Smooth muscle cell (in vitro differentiated cells): ENCODE results near the genes KCNN3, DCST1 and SLC50A1.

DNA sequence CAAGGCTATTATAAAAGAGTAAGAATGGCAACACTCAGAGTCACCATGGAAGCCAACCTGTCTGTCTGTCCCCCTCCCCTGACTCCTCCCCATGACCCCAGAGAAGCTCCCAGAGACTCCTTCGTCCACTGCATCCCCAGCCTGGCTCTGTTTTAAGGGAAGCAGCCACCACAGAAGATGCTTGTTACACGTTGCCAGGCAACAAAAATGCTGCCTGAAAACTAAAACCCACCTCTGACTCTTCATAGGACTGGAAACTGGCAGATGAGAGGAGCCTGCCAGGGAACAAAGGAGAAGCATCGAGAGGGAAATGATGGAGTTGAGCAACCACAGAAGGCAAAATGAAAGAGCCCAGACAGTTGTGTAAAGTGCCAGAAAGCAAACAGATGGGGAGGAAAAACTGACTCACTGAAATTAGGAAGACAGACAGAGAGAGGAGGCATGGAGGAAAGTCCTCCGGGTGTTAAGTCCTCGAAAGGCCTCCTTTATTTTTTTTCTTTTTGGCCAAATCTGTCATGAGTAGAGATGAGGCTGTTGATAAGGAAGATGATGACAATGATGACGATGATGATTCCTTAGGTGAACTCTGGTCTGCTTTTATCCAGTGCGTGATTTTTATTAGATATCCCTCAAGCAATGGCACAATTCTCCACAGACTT lies 118.3 kb downstream of the KCNN3 start:
- RAMPAGE, long total RNA = no peak

DNA sequence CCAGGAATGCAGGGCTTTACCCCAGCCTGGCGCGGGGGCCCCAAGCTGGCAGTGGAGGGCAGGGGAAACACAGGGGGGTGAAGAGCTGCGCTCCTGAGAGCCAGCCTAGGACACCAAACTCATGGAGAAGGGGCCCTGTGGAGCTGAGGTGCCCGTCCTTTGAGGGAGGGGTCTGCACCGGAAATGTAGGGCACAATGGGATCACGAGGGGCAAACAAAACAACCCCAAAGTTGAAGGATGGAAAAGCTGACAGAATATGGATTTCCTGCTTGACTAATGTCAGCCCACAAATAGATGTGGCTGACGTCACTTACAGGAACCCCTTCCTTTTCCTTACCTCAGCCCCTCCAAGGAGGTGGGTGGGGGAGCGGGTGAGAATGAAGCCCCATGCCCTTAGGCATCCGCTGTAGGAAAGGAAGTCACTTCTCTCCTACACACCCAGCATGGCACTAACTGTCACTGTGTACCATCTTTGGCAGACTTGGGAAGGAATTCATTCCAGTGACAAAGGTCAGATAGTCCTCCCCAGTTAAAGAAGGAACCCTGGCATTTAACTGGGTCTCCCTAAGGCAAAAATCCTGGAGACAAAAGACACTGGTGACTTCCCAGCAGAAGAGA lies 110.8 kb downstream of the KCNN3 start:
- RAMPAGE, long total RNA = no peak

DNA sequence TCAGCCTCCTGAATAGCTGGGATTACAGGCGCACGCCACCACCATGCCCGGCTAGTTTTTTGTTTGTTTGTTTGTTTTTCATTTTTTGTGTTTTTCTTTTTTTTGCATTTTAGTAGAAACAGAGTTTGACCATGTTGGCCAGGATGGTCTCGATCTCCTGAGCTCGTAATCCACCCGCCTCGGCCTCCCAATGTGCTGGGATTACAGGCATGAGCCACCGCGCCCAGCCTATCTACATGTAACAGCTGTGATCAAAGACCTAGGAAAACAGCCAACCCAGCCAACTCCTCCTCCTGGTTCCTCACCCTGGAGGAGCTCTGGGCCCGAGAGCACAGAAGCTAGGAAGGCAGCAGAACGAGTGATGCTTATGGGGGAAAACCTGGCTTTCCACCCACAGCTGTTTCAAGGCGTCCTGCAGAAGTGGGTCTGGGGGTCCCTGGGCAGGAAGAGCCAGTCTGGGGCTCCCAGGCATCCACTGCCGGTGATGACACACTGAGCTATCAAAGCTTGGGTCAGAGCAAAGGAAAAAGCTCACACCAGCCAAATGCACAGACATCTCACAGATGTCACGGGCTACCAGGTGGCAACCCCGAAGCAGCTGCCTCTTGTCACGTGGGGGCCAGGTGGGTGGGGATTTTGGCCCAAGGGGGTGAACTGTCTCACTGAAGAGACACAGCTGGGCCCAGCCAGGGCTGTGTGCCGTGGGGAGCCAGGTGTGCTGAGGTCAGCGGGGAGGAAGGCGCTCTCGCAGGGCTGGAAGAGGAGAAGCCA lies 32.7 kb downstream of the KCNN3 start:
- RAMPAGE, long total RNA = no peak

GRCh38 chr1:154869765-154870690 lies at the start of gene KCNN3:
KCNN3 (minus strand) TSS chr1:154870281.
- RAMPAGE, long total RNA = no peak

- RAMPAGE, long total RNA = no peak
Measured at GRCh38 chr1:154896676-154897597, 26.9 kb upstream of the KCNN3 start.

DNA sequence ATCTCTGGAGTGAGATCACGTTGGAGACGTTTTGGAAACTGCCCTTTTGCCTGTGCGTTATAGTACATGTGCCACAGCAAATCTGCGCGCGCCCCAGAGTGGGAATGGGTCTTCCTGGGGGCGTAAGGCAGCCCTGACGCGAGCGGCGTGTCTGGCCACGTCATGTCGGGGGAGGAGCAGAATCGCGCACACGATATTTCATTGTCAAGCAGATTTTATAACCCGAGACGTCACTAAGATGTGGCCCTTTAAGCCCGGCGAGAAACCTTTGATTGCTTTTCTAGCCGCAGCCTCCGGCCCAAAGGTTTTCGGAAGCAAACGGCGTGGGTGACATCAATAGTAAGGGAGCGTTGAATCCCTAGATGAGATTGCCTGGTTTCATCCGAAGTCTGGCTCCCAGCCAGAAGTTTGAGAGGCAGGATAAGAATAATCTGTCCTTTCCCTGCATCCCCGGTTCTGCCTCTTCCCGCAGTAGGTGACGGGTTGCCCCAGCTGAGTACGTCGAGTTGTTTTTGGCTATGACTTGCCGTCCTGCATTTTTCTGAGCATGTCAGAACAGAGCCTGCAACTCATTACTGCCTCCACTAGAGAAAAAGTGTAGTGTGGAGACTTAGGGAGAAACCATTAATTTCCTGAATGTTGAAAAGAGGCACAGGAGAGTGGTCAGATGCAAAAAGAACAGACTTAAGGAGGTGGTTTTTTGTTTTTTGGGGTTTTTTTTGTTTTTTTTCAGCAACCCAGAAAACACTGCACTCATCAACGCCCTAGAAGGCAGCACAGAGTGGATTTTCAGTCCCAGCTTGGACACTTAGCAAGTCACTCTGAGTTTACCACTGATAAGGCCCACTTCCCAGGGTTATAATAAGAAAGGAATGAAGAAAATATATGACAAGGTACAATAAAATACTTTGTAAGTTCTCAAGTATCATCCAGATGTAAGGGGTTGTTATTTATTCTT lies 892 bp upstream of the PMVK start:
- RAMPAGE, long total RNA = no peak

GRCh38 chr1:154993679-154994237 lies 372 bp downstream of the LENEP start:
- RAMPAGE, long total RNA = no peak

- RAMPAGE, long total RNA = no peak
Measured at GRCh38 chr1:155033670-155033959, at the start of gene DCST1. DCST1 (plus strand) TSS chr1:155033824.

DNA sequence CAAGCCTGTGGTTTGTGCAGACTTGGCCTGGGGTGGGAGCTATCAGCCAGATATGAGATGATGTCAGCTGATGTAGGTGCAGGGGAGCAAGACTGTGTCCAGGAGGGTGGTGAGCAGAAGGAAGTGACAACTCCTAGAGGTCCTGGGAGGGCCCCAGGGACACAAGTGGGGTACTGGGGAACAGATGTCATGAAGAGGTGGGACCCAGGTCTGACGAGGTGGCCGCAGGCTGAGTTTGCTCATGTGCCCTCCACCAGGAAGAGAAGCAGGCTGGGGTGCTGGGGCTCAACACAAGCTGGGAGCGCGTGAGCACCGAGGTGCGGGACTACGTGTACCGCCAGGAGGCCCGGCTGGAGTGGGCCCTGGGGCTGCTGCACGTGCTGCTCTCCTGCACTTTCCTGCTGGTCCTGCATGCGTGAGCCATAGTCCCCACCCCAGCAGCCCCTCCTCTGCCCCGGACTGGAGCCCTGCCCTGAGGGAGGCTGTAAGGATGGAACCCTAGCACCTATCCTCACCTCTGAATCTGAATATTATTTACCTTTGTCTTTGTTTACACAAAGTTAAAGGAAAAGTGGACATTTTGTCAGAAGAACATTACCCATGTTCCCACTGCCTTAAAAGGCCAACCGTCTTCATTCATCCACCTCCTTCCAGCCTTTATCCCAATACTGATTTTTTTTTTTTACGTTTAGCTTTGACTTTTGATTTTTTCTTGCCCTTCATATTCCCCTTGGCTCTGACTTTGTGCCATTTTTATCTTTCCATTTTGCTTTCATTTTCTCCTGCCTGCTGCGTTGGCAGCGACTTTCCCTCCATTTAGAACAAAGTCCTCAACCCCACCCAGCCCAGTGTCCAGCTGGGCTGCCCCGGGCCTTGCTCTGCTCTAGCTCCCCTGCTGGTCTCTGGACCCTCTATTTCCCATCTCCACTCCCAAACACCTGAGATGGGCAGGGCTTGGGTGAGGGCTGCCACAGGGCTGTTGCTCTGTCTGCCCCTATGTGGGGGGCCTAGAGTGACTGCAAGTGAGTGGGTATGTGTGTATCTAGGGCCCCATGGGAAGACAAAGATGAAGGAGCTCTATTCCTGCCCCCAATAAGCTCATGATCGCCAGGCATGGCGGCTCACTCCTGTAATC lies 7.7 kb upstream of the ADAM15 start:
- RAMPAGE, long total RNA = no peak

DNA sequence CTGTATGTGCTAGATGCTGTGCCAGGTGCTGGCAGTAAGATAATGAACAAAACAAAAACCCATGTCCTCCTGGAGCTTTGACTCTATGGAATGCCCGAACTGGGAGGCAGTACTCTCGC lies 2.0 kb upstream of the EFNA1 start:
- RAMPAGE, long total RNA = no peak

GRCh38 chr1:155134983-155135943 lies at the start of gene SLC50A1:
SLC50A1 (plus strand) TSS chr1:155135852.
- RAMPAGE, long total RNA = start-site peak on the plus strand at chr1:155135831-155135920, 321 and 197 reads in 2 replicates

- RAMPAGE, long total RNA = no peak
Measured at GRCh38 chr1:155135944-155136203, 222 bp downstream of the SLC50A1 start.

GRCh38 chr1:155185343-155186115 lies 11.9 kb downstream of the TRIM46 start:
- RAMPAGE, long total RNA = no peak

DNA sequence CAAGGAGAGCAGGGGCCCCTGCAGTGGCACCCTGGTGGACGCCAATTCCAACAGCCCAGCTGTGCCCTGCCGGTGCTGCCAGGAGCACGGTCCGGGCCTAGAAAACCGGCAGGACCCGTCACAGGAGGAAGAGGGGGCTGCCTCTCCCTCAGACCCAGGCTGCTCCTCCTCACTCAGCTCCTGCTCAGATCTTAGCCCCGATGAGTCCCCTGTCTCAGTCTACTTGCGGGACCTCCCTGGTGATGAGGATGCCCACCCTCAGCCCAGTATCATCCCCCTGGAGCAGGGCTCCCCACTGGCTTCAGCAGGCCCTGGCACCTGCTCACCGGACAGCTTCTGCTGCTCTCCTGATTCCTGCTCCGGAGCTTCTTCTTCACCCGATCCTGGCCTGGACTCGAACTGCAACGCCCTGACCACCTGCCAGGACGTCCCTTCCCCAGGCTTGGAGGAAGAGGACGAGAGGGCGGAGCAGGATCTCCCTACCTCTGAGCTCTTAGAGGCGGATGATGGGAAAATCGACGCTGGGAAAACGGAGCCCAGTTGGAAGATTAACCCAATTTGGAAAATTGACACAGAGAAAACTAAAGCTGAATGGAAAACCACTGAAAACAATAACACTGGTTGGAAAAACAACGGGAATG lies 1.3 kb downstream of the RUSC1 start:
- RAMPAGE, long total RNA = no peak

- RAMPAGE, long total RNA = no peak
Measured at GRCh38 chr1:155456571-155456999, 106.0 kb downstream of the ASH1L start.

DNA sequence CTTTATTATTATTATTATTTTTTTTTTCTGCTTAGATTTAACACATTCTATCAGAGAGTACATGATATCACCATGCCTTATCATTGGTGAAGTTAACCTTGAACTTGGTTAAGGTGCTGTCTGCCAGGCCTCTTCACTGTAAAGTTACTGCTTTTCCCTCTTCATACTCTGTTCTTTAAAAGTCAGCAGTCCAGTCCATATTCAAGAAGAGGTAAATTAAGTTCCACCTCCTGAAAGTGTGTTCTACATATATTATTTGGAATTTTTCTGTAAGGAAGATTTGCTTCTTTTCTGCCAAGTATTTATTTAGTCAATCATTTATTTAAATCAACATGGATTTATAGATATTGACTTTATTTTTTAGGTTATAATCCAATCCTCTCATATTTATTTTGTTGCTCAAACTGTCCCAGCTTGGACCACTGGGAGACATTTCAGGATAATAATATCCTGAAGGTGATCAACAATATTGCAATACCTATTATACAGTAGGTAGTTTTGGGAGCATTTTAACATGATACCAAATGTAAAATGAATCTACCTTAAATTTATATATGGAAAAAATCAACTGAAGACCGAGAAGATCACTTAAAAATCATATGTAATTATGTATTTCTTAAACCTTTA lies 94.3 kb downstream of the ASH1L start:
- RAMPAGE, long total RNA = no peak

GRCh38 chr1:155660079-155660980 lies 28.2 kb downstream of the YY1AP1 start:
- RAMPAGE, long total RNA = no peak

DNA sequence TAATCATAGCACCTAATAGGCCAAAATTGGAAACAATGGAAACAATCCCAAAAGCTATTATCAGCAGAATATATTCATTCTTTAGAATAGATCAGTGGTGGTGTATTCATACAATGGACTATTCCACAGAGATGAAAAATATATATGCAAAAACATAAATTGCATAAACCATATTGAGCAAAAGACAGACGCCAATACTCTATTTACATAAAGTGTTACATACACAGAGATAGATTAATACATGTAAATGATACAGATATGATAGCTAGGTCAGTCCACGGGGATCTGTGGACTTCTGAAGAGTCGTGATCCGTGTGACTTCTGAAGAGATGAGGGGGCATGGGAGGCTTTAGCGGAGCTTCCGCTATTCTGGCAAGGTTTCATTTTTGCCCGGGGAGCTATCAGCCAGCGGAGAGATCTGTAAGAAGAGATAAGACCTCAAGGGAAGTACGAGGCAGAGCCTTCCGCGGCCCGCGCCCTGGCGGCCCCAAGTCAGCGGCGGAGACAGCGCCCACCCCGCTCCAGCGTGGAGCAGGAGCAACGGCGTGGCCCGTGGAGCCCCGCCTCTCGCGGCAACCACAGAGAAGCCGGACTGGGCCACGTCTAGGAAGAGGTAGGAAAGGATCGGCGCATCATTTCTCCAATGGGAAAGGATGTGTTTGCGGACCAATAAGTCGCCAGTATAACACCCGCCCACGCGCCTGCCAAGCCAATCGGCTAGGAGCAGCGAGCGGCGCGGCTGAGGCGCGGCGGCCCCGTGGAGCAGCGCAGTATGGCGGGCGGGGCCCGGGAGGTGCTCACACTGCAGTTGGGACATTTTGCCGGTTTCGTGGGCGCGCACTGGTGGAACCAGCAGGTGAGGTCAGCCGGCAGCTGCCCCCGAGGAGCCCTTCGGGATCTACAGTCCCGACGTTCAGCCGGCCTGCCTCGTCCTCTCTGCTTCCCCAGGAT lies 56.4 kb downstream of the DAP3 start:
- RAMPAGE, long total RNA = no peak

- RAMPAGE, long total RNA = no peak
Measured at GRCh38 chr1:155917358-155917791, 6.2 kb upstream of the RIT1 start.

DNA sequence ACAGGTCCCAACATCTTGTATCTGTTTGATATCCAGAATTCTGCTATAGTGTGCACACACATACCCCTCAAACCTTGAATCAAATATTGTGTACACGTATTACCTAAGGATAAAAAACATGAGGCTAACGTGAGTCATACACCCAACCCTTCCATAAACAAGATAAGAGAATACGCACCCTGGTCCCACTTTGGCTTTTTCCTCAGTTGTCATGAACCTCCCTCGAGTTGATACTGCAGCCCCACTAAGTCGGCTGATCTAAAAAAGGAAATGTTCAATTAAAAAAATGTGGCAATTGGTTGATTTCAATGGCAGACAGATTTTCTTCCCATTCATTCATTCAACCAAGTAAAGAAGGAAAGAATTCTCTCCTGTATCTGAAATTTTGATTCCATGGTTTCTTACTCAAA lies 5.1 kb downstream of the KHDC4 start:
- RAMPAGE, long total RNA = no peak